ENCODE measurements around a stretch of chr1.

DNA sequence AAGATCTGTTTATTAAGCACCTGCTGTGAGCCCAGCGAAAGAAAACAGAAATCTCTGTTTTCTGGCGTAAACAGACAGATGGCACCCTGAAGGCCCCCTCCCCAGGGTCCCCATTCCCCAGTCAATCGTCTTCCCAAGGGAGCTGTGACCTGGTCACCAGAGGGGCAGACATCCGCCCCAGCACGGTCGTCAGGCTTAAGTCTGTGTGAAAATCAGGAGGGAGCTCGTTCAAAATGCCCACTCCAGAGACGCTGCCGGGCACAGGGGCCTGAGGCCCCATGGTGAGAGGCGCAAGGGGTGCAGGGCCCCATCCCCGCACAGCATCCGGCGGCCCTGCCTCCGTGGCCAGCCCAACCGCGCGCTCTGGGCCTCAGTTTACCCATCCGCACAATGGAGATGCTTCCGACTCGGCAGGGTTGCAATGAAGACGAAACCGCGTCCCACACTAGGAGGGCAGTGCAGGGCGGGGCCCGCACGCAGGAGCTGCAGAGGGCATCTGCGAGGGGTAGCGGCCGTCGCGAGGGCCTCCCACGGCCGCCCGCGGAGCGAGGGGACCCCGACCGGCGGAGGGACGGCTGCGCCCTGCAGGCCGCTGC is 57.9 kb downstream of the NECAP2 start:
- RRBS: 2% methylated on average over 5 of the region's 42 CpGs

- RRBS: 2% methylated on average over 42 of the region's 90 CpGs
These were observed 58.6 kb downstream of the NECAP2 start for GRCh38 chr1:16498926-16499627.

GRCh38 chr1:16612906-16613819 is 172.6 kb downstream of the NECAP2 start:
- RRBS: 1% methylated on average over 13 of the region's 93 CpGs

DNA sequence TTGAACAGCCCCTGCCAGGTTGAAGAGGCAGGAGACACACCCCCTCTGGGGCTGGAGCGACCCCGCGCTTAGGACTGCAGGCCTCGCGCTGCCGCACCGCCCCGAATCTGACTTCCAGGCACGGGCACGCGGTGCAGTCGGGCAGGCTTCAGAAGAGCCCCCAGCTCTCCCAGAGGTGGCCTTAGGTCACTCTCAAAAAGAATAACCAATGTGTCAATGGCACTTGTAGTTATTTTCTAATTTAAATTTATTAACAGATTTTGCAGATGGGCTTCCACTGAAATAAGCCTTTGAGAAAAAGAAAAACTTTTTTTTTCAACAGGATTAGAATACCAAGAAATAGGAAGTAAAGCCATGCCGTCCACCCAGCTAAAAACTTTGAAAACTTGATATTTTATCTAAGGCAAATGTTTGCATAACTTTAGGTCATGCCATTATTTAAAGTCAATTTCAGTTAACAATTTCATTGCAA is 173.3 kb downstream of the NECAP2 start:
- RRBS: no CpG with 5 or more reads among the region's 13 CpGs

DNA sequence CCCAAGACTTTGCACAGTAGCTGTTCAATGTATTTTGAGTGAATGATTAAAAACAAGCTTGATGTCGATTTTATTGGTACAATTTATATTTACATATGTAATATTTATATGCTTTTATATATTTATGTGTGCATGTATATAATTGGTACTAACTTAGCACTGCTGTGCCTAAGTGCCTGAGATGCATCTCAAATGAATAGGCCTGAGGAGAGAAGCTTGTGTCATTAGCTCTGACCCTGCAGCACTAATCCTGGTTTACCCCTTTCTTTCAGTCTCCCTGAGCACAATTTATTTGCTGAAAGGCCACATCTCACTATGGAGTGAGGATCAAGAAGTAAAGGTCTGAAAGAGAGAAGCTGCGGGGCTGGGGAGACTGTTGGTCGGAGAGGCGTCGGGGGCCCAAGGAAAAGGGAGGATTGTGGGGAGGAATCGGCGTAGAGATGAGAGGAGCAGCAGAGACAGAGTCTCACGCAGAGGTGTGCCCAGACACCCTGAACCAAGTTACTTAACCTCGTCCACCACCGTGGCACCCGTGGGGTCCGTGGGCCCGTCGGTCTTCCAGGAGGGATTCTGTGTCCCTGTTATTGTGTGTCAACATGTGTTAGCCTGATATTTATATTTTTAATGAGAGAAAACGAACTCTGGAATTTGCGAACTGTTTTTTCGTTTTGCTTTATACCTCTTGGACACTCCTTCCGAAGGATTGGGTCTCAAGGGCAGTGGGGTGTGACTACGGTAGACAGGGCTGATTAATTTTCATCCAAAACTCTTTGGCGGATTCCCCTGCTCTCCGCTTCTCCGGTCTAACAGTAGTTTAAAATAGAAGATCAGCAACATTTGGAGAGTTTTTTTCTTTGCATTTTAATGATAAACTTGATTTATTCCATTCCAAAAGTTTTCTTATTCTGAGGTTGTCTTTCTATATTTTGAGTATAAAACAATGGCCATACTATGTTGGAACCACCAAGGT is 176.6 kb downstream of the NECAP2 start:
- RRBS: no CpG with 5 or more reads among the region's 22 CpGs

- RRBS: no CpG with 5 or more reads among the region's 5 CpGs
These were observed 155.1 kb upstream of the CROCC start for GRCh38 chr1:16766660-16767051.

GRCh38 chr1:16873259-16873584 is 48.5 kb upstream of the CROCC start:
- RRBS: no CpG with 5 or more reads among the region's 25 CpGs

DNA sequence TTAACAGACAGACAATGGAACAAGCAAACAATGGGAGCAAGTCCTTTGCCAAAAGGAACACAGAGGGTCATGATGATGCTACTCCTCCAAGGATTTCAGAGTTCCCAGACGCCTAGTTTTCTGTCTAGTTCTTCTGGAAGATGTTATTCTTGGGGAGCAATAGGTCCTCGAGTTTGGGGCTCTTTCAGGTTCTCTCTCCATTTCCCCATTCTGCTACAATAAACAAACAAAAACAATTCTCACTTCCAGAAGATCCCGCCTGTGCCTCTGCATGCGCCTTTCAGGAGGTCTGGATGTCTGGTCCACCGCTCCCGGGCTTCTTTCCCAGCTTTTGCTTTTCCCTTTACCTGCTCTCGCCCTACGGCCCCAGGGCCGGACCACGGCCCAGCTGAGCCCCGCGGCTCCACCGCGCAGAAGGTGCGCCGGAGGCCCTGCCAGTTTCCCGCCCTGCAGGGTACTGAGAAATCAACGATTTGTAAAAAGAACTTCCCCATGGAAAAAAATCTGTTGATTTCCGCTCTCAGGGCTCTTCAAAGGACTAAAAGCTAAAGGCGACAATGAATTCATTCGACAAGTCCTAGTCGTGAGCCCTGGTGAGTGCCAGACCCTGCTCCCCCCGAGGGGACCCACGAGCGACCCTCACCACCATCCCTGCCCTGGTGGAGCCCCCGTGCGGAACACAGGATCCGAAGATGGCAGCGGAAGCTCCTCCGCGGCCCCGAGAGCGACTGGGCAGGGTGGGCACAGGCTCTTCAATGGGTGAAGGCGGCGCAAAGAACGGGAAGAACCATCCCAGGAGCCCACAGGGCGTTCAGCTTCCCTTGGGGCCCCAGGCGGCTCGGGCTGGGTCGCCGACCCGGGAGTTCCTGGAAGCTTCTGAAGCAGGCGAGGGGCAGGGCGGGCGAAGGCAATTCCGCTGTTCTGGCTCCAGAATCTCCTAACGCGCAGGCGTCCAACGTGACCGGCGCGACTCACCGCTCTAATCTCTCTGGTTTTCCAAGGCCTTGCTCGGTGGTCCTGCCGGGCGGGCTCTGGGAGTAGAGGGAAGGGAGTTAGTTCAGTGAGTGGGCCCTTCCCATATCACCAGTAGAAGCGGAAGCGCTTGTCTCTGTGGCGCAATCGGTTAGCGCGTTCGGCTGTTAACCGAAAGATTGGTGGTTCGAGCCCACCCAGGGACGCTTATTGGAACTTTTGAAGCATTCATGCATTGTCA is 32.8 kb upstream of the CROCC start:
- RRBS: 18% methylated on average over 15 of the region's 67 CpGs

- RRBS: no CpG with 5 or more reads among the region's 14 CpGs
These were observed 24.4 kb downstream of the CROCC start for GRCh38 chr1:16945965-16946615.

DNA sequence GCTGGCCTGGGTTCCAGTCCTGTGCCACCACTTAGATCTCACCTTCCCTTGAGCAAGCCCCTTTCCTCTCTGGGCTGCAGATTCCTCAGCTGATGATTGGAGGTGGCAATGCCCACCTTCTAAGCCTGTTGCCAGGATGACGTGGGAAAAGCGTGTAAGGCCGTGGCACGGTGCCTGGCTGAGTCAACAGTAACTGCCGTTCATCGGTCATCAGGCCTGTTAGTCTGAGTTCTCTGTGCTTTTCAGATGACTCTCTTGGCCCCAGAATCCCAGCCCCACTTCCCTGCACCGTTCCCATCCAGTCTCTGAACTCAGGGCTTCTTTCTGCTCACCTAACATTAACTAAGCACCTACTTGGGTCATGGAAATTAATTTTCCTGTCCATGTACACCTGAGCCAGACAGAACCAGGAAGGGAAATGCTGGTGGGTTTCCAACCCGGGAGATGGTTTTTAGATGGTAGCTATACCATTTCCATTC is 27.3 kb downstream of the CROCC start:
- RRBS: no CpG with 5 or more reads among the region's 8 CpGs

GRCh38 chr1:16955106-16955549 is 25.3 kb downstream of the MFAP2 start:
- RRBS: no CpG with 5 or more reads among the region's 25 CpGs

GRCh38 chr1:16955673-16956339 is 24.6 kb downstream of the MFAP2 start:
- RRBS: 76% methylated on average over 6 of the region's 14 CpGs

DNA sequence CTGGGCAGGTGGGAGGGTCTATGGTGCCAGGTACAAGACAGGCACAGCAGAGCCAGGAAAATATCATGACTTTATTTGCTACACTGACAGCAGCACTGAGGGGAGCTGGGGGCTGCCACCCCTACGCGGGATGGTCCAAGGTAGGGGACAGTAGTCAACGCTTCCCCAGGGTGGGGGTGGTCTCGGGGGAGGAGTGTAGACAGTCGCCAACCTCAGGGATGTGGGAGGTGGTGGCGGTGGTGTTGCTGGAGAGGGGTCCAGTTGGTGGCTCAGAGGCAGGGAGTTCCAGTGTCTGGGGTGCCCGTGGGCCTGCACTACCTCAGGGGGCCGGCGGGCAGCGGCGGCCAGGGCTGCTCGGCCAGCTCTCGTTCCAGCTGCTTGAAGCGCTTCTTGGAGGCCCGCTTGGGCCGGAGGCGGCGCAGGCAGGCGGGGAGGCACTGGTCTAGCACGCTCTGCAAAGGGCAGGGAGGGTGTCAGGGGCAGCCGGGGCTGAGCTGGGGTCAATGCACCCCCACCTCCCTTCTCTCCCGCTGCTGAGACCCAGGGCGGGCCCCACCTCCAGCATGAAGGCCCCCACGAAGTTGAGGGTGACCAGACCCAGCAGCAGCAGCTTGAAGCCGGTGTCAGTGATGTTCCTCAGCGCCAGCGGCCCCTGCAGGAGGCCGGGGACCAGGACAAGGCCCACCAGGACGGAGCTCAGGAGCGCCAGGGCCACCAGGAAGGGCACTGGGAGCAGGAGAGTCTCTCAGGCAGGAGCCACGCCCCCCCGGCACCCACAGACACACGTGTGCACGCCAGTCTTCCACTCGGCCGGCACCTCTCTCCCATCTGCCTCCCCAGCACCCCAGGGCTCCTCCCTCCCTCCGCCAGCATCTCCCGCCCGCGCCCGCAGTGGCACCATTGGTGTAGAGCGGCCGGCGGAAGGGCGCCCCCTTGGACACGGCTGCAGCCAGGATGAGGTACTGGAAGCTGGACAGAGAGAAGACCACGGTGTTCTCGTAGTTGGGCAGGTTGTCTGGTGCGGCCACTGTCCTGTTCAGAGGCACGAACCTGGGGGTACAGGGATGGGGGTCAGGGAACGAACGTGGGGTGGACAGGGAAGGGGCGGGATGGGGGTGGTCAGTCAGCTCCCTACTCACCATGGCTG is 5.9 kb upstream of the MFAP2 start:
- RRBS: 88% methylated on average over 9 of the region's 53 CpGs

GRCh38 chr1:17216252-17216584 is 11.3 kb downstream of the PADI1 start:
- RRBS: no CpG with 5 or more reads among the region's 3 CpGs

DNA sequence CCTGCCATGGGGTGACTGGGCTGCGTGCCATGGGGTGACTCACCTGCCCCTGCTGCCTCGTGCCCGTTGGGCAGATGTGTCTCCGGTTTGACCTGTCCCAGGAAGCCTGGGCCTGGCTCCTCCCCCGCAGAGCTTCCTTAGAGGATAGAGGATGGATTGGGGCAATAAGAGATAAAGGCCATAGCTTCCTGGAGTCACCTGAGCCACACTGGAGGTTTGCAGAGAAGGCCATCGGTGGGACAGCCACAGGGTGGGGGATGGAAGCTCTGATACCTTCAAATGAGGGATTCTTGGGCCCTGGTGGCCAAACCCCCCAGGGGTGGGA is 1.8 kb downstream of the PADI3 start:
- RRBS: no CpG with 5 or more reads among the region's 6 CpGs

GRCh38 chr1:17272516-17273001 is 23.7 kb downstream of the PADI3 start:
- RRBS: no CpG with 5 or more reads among the region's 5 CpGs

DNA sequence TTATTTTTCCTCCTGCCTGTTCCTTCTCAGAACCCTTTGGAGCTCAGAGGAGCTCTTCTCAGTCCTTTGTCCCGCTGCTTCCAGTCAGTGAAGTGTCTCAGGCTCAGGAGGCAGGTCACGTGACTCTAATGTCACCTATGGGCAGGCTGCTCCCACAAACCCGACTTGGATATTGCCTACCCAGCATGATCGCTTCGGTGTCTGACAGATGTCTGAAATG is 5.2 kb downstream of the PADI6 start:
- RRBS: no CpG with 5 or more reads among the region's 5 CpGs

DNA sequence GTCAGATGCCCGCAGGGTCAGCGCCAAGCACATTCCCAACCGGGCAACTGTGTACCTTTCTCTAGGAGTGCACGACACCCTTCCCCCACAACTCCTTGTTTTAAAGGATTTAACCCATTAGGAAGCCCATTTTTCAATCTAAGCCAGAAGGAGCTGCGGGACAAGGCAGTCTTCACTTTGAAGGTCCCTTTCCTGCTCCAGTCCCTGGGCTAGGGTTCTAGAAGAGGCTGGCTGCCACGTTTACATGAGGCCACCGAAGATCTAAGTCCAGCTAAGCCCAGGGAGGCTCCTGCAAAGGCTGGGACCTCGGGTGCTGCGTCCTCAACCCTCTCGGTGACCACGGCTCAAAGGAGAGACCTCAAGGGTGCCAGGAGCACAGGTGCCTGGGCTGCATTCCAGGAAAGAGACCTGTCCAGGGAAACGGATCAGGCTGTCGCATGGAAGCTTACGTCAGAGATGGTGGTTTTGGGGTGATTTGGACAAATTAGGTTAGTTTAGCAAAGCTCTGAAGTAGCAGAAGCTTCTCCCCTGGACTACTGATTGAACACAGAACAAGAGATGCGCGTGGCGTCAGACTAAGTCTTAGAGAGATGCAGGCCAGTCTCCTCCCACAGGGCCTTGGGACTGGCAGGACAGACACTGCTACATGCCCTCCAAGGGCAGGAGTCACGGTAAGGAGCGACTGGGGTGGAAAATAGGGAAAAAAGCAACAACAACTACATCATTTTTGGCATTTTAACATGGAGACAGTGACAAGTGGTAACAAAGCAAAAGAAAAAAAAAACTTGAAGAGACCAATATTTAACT is 32.3 kb downstream of the RCC2 start:
- RRBS: no CpG with 5 or more reads among the region's 19 CpGs

GRCh38 chr1:17408482-17409212 is 30.8 kb downstream of the RCC2 start:
- RRBS: no CpG with 5 or more reads among the region's 26 CpGs

DNA sequence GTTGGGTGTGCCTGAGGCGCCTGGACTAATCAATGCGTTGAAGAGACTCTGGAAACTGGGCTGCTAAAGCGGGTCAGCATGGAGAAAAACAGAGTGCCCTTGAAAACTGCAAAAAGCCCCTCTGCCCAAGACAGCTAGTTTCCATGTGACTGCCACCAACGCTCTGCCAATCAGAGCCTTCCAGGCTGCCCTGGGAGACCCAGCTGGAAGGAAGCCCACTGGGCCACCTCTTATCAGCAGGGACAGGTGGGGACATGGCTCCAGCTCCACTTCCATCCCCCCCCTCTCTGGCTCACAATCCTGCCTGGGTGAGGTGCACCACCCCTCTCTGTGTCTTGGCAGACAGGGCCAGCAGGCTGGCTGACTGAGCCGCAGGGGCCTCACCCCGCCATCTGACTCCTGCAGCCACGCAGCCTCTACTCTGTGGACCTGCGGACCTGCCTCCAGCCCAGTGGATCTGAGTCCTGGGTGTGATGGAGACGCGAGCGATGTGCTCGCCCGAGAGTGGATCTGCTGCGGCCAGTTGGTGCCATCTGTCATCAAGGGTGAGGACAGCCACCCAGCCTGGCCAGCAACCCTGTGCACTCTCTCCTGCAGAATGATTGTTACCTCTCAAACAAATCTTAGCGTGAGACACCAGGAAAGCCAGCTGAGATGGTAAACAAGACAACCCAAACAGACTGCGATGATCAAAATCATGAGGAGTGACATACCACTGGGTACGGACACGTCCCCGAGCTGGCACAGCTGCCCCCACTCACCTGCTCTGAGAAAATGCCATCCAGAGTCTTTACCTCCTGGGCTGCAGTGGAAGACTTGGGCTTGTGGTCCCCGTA is 30.0 kb downstream of the RCC2 start:
- RRBS: no CpG with 5 or more reads among the region's 20 CpGs

All from iris pigment epithelial cell (primary cell).